LHCN-M2 (cell line): ENCODE data around the genes BEST3 and GLIPR1L1.

DNA sequence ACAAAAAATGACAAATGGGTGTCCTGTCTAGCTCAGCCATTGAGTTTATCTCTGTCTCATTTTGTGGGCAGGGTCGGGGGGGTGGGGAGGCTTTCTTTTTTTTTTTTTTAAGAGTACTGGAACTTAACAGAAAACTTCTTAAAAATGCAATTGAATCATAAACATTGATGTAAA, 41.4 kb upstream of the CCT2 start:
- RAMPAGE, long total RNA, result no peak

GRCh38 chr12:69588750-69589956, 3.9 kb downstream of the CCT2 start:
- RAMPAGE, long total RNA, result no peak

- RAMPAGE, long total RNA, result no peak
Measured at GRCh38 chr12:69699246-69699652, at the start of gene BEST3. BEST3 (minus strand) TSS chr12:69699303.

- RAMPAGE, long total RNA, result no peak
Measured at GRCh38 chr12:69819989-69820486, 5.0 kb upstream of the MYRFL start.

- RAMPAGE, long total RNA, result no peak
Measured at GRCh38 chr12:69988628-69988923, 163.5 kb downstream of the MYRFL start.

DNA sequence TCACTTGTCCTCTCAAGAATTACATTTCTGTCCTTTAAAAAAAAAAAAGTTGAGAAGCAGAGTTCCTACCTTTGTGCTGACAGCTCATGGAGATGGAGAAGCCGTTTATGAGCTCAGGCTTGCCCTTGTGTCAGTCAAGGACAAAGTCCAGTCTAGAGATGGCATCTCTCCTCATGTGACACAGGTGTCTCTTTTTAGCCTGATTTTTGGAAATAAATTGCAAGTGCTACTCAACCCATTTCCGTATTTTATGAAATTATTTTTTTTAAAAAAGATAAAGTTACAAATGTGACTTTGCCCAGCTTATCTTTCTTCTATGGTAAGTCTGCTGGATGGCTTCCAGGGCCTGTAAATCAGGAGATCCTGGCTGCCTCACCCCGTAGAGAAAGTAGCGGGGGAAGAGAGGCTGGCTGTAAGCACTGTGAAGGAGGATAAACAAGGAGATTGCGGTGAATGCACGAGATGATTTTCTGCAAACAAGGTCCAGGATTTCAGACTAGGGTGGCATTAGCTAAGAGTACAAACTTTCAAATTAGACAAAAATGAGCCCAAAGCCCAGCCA, 169.7 kb downstream of the MYRFL start:
- RAMPAGE, long total RNA, result no peak

DNA sequence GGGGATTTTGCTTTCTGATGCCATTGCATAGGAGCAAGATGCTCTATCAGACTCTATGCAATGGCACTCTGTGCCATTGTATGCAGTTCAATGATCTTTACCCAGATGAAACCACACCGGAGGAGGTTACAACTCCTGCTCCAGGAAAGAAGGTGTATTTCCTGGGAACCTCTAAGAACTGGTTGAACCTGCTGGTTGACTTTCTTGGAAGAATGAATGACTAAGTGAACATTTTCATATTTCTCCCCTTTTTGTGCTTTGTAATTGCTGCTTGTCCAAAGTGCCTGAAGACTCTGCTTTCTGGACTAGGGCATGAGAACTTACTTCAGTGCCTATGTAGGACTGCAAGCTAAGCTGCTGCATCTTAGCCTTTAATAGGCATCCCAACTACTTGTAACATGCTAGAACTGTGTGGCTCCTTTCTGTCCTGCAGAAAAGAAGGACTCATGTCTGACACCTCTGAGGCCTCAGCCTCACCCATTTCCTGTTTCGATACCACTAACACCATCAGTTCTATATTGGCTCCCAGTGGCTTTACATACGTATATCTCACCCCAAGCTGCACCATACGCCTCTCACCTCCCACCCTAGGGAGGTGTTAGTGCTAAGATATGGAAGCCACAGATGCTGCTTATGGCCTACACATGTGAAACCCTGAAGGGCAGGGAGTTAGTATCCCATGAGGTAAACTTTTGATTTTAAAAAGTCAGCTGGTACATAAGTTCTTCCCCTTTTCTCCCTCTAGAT, 193.4 kb upstream of the CNOT2 start:
- RAMPAGE, long total RNA, result no peak

GRCh38 chr12:70324155-70324671, 41.9 kb upstream of the KCNMB4 start:
- RAMPAGE, long total RNA, result no peak

DNA sequence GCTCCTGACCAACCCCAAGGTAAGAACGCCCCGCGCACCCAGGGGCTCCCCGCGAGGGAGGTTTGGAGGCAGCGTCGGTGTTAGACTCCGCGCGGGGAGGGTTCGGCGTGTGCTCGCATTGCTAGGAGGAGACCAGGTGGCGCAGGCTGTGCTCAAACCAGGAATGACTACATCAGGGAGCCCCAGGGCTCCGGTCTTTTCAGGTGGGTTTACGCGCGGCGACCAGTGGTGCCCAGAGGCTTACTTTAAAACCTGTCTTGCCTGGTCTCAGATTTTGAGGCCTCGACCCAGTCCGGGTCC, 912 bp downstream of the KCNMB4 start:
- RAMPAGE, long total RNA, result no peak

DNA sequence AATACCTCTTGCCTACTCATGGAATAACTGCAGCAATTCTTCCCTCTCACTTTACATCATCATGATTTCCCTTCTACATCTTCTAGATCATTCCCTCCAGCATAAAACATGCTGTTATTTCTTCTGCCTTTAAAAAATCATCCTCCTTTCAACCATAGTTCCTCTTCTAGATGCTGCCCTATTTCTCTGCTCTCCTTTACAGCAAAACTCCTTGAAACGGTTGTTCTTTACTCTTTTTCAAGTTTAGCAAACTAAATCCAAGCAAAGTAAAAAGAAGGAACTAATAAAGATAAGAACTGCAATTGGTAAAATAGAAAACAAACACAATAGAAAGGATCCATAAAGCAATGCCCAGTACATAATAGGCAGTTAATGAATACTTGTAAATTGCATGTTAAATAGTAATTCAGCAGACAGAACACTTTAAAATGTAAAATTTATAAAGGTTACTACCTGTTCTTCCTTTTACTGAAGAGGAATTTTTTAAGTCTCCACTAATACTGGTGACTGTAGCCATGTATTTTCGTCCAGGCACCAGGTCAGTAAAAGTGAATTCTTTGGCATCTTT, 50.6 kb downstream of the PTPRB start:
- RAMPAGE, long total RNA, result no peak

DNA sequence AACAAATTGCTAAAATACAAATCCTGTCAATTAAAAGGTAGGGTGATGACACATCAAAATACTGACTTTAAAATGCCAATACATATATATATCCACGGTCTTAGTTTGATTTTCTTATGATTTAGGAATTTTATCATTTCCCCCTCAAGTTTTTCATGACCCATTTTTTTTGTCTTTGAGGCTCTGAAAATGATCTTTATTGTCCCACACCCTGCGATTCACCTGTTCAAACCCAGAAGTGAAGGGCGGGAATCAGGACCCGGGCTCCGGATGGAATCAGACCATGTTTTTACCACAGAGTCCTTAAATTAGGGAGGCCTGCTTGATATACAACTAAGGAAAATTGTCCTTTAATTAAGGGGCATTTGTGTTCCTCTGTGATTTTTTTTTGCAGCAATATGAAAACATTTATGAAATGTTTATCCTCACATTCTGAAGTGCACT, 794 bp downstream of the TSPAN8 start:
- RAMPAGE, long total RNA, result no peak

DNA sequence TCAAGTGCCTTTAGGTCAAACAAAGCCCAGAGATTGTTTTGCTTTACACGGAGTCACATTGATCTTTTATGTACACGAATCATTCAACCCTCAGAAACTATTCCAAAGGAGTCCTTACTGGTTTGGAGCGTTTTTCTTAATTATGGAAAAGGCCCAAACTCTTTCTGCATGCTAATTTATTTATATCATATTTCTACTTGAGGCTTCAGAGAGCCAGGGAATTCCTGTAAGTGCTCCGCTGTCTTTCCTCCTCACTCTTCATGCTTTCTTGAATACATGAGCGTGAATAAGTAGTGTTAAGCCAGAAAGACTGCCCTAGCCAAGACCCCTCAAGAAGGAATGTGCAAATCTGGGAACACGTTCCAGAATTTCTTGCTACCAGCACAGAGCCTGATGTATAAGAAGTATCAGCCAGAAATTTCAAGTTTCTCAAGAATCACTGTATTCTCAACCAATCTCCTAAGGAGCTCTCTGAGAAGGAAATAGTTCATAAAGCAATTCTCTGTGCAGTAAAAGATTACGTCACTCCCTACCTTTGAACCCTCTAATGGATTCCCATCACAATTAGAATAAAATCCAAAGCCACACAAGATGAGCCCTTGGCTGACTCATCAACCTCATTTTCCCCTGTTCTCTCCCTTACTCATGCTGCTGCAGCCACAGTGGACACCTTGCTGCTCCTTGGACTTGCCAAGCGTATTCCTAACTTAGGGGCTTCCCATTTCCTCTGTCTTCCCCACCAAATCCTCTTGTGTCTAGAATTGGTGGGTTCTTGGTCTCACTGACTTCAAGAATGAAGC, 6.8 kb upstream of the TSPAN8 start:
- RAMPAGE, long total RNA, result no peak

DNA sequence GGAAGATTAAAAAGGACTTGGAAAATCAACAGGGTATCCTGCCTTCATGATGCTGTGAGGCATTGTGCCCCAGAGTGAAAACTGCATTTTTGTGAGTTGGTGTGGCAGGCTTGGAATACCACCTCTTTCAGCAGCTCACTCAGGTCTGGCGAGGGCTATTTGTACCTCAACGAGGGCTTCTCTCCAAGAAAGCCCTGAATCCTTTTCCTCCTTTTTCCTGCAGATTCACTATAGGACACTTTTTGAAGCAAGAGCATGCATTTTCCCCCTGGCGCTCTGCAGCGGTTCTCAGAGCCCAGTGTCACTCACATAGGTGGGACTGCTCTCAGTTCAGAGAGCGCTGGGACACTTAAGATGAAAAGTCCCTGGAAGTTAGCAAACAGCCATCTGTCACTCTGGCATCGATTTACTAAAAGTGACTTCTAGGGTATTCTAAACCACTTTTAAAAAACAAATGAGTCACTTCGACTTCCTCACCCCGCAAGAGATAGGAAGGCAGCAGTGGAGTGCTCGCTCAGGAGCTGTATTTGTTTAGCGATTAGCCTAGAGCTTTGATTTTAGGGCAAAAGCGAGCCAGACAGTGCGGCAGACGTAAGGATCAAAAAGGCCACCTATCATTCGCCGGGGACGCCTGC, 813 bp upstream of the LGR5 start:
- RAMPAGE, long total RNA, result no peak

GRCh38 chr12:71636754-71637178, 26.9 kb downstream of the ZFC3H1 start:
- RAMPAGE, long total RNA, result no peak

DNA sequence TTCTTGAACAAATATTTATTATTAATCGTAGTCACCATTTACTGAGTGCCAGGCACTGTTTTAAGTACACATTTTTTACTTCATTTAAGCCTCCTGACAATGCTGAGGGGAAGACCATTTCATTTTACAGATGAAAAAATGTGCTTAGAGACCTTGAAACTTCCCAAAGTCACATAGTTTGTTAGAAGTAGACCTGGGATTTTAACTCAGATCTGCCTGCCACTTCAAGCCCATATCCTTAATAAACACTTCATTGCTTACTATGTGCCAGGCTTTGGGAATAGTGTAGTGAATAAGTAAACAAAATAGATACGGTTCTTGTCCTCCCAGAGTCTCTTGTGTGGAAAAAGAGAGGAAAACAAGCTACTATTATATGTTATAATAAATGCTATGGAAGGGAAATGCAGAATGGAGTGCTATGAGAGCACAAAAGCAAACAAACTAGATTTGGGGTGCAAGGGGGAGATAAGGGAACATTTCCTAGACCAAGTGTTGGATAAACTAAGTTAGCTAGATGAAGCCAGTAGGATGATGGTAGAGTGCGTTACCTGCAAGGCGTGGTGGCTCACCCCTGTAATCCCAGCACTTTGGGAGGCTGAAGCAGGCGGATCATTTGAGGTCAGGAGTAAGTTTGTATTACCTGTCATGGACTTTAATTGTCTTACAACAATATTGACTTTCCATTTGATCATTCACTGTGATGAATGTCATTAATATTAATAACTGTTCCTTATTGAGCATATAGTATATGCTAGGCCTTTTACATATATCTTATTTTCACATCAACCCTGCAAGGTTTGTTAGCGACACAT, 23.9 kb downstream of the RAB21 start:
- RAMPAGE, long total RNA, result no peak

GRCh38 chr12:71781892-71782223, 27.2 kb downstream of the RAB21 start:
- RAMPAGE, long total RNA, result no peak

DNA sequence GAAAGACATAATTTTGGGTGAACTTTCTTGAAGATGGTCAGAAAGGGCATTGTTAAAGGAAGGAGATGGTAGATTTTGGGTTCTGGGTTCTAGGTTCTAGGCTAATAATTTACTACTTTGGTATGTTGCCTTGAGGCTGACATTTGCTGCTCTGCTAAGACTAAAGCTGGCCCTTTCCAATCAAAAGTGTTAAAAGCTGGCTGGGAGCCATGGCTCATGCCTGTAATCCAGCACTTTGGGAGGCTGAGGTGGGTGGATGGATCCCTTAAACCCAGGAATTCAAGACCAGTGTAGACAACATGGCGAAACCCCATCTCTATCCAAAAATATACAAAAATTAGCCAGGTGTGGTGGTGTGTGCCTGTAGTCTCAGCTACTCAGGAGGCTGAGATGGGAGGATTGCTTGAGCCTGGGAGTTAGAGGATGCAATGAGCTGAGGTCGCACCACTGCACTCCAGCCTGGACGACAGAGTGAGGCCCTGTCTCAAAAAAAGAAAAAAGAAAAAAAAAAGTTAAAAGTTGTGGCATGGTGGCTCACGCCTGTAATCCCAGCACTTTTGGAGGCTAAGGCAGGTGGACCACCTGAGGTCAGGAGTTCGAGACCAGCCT, 39.2 kb downstream of the RAB21 start:
- RAMPAGE, long total RNA, result no peak

DNA sequence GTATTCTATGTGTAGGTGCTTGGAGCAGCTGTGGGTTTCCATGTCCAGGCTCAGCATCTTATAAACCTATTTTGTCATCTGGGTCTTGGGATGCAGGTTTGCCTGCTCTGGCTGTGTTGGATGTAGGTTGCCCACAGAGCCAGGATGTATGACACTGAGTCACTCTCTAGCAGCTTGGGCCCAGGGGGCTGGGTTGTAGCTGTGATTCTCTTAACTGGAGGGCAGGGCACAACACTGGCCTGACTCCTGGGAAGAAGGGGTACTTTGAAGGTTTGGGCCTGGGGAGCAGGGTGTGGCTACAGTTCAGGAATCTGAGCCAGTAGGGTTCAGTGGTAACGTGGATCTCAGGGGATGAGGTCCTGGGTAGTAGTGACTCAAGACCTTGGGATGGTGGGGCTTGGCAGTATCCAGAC, 25.6 kb downstream of the TBC1D15 start:
- RAMPAGE, long total RNA, result no peak

GRCh38 chr12:74964221-74964492, 245.5 kb downstream of the KCNC2 start:
- RAMPAGE, long total RNA, result no peak

- RAMPAGE, long total RNA, result no peak
Measured at GRCh38 chr12:75334209-75334856, at the start of gene GLIPR1L1. GLIPR1L1 (plus strand) TSS chr12:75334670.